SK-N-SH (cell line): Measurements from ENCODE around the genes LILRA4, KIR2DL3, NCR1, GP6, RDH13, PPP6R1 and TMEM150B.

GRCh38 chr19:54145233-54146465, 8.1 kb downstream of the CNOT3 start:
- RRBS: no CpG with 5 or more reads among the region's 36 CpGs
CAGE:
- cytosol, long polyA plus RNA: no peak
- long polyA plus RNA: no peak
- nucleus, long polyA plus RNA: no peak

GRCh38 chr19:54210747-54211223, 10.1 kb downstream of the RPS9 start:
- RRBS: no CpG with 5 or more reads among the region's 8 CpGs
CAGE:
- cytosol, long polyA plus RNA: no peak
- long polyA plus RNA: no peak
- nucleus, long polyA plus RNA: no peak

DNA sequence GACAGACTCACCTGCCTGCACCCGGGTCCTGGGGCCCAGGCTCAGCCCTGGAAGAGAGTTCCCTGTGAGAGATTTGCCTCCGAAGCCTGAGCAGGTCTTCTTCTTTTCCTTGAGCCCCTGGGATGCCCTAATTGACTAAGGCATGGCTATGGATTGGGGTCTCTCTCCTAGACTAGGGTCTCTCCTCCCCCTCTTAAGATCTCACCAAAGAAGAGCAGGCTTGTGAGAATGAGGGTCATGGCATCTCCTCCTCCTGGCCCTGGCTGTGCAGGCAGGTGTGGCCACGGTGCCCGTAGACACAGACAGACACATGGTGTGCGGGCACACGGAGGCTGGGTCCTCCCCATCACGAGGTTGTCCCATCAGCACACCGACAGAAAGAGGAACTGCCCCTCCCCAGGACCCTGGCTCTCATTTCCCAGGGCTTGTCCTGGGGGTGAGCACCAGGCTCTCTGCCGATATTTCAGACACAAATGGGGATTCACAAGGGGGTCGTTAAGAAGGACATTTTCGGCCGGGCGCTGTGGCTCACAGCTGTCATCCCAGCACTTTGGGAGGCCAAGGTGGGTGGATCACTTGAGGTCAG, at the start of gene LILRA4:
Gene LILRA4 (minus strand): TSS at position 308 of the 586 bp plus-strand sequence.
- RRBS: no CpG with 5 or more reads among the region's 13 CpGs
CAGE:
- cytosol, long polyA plus RNA: no peak
- long polyA plus RNA: no peak
- nucleus, long polyA plus RNA: no peak

- RRBS: 6% methylated on average over 11 of the region's 40 CpGs
CAGE:
- cytosol, long polyA plus RNA: no peak
- long polyA plus RNA: no peak
- nucleus, long polyA plus RNA: no peak
Observed at GRCh38 chr19:54419684-54420804, 4.8 kb downstream of the TTYH1 start.

- RRBS: no CpG with 5 or more reads among the region's 19 CpGs
CAGE:
- cytosol, long polyA plus RNA: no peak
- long polyA plus RNA: no peak
- nucleus, long polyA plus RNA: no peak
Observed at GRCh38 chr19:54434022-54434754, 14.8 kb upstream of the LENG8 start.

- RRBS: no CpG with 5 or more reads among the region's 16 CpGs
CAGE:
- cytosol, long polyA plus RNA: no peak
- long polyA plus RNA: no peak
- nucleus, long polyA plus RNA: no peak
Observed at GRCh38 chr19:54434755-54435322, 14.2 kb upstream of the LENG8 start.

GRCh38 chr19:54616025-54616562, 14.2 kb upstream of the LILRB1 start:
- RRBS: no CpG with 5 or more reads among the region's 3 CpGs
CAGE:
- cytosol, long polyA plus RNA: no peak
- long polyA plus RNA: no peak
- nucleus, long polyA plus RNA: no peak

- RRBS: no CpG with 5 or more reads among the region's 11 CpGs
CAGE:
- cytosol, long polyA plus RNA: no peak
- long polyA plus RNA: no peak
- nucleus, long polyA plus RNA: no peak
Observed at GRCh38 chr19:54660631-54661473, 1.9 kb upstream of the LILRB4 start.

DNA sequence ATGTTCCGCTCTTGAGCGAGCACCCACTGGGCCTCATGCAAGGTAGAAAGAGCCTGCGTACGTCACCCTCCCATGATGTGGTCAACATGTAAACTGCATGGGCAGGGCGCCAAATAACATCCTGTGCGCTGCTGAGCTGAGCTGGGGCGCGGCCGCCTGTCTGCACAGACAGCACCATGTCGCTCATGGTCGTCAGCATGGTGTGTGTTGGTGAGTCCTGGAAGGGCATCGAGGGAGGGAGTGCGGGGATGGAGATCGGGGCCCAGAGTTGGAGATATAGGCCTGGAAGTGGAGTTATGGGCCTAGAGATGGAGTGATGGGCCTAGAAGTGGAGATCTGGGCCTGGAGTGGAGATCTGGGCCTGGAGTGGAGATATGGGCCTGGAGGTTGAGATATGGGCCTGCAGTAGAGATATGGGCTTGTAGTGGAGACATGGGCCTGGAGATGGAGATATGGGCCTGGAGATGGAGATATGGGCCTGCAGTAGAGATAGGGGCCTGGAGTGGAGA, at the start of gene KIR2DL3:
Gene KIR2DL3 (plus strand): TSS at position 144 of the 509 bp plus-strand sequence.
- RRBS: no CpG with 5 or more reads among the region's 14 CpGs
CAGE:
- cytosol, long polyA plus RNA: no peak
- long polyA plus RNA: no peak
- nucleus, long polyA plus RNA: no peak

DNA sequence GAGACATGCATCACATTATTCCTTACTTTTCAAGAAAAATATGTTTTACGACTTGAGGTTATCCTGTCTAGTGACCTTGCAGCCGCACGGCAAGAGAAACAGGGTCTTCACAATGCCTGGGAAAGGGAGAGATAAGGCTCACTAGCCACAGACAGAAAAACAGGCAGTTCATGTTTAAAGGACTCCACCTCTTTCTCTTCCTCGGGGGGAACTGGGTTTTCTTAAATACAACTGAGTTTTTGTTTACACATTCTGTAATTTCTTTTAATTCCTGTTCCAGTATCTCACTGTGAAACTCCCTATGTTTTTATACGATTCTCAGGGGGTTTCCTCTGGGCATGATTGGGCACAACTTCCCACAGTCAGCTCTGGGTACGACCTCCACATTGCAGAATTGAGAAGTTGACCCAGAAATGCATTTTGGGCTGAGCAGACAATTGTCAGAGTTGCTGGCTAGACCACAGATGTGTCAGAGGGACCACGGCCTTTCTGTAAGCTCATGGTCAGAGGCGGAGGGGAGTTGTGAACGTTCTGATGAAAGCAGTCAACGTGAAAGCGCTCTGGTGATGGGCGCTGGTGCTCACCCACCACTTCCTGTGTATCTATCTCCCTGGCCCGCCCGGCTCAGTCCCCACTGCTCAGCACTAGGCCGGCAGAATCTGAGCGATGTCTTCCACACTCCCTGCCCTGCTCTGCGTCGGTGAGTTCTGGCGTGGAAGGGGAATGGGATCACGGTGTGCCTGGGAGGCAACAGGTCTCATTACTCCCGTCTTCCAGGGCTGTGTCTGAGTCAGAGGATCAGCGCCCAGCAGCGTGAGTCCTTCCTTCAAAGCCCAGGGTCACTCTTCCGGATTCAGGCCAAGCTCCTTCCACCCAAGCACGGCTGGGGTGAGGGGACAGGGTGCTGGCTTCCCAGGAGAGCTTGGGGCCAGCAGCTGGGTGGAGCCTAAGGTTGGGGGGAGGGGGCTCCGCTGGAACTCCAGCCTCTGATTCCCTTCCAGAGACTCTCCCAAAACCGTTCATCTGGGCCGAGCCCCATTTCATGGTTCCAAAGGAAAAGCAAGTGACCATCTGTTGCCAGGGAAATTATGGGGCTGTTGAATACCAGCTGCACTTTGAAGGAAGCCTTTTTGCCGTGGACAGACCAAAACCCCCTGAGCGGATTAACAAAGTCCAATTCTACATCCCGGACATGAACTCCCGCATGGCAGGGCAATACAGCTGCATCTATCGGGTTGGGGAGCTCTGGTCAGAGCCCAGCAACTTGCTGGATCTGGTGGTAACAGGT, at the start of gene NCR1:
Gene NCR1 (plus strand): TSS at position 627 of the 1,288 bp plus-strand sequence.
- RRBS: 2% methylated on average over 2 of the region's 33 CpGs
CAGE:
- cytosol, long polyA plus RNA: no peak
- long polyA plus RNA: no peak
- nucleus, long polyA plus RNA: no peak

GRCh38 chr19:54938927-54939312, 27.3 kb upstream of the NLRP2 start:
- RRBS: no CpG with 5 or more reads among the region's 11 CpGs
CAGE:
- cytosol, long polyA plus RNA: no peak
- long polyA plus RNA: no peak
- nucleus, long polyA plus RNA: no peak

GRCh38 chr19:55038028-55038621, at the start of gene GP6:
GP6 (minus strand) TSS chr19:55038264.
- RRBS: no CpG with 5 or more reads among the region's 16 CpGs
CAGE:
- cytosol, long polyA plus RNA: no peak
- long polyA plus RNA: no peak
- nucleus, long polyA plus RNA: no peak

- RRBS: 0% methylated on average over 8 of the region's 57 CpGs
CAGE:
- cytosol, long polyA plus RNA: no peak
- long polyA plus RNA: no peak
- nucleus, long polyA plus RNA: start-site peak on the minus strand at chr19:55063107-55063148, 209 and 174 reads in 2 replicates
Observed at GRCh38 chr19:55062900-55063488, at the start of gene RDH13. RDH13 (minus strand) TSS chr19:55063148.

DNA sequence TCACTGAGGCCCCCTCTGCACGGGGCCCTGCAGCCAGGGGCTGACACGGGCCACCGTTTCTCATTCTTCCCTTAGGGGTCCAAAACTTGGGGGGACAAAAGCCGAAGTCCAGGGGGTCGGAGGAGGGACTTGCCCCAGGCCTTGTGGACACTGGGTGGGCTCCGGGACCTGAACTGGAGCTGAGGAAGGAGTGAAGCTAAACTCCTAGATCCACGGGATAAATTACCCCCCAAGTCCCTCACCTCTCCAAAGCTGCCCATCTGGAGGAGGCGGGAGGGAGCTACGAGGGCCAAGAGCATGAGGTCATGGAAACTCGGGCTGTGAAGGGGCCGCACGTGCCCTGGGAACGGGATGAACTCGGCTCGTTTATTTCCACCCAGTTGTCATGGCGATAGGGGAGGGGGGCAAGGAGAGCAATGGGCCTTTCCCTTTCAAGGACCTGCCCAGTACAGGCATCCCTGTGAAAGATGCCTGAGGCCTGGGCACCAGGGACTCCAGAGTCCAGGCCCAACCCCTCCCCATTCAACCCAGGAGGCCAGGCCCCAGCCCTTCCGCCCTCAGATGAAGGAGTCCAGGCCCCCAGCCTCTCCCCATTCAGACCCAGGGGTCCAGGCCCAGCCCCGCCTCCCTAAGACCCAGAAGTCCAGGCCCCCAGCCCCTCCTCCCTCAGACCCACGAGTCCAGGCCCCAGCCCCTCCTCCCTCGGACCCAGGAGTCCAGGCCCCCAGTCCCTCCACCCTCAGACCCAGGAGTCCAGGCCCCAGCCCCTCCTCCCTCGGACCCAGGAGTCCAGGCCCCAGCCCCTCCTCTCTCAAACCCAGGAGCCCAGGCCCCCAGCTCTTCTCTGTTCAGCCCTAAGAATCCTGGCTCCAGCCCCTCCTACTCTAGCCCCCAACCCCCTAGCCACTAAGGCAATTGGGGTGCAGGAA, 3.7 kb downstream of the PPP1R12C start:
- RRBS: no CpG with 5 or more reads among the region's 21 CpGs
CAGE:
- cytosol, long polyA plus RNA: no peak
- long polyA plus RNA: no peak
- nucleus, long polyA plus RNA: no peak

DNA sequence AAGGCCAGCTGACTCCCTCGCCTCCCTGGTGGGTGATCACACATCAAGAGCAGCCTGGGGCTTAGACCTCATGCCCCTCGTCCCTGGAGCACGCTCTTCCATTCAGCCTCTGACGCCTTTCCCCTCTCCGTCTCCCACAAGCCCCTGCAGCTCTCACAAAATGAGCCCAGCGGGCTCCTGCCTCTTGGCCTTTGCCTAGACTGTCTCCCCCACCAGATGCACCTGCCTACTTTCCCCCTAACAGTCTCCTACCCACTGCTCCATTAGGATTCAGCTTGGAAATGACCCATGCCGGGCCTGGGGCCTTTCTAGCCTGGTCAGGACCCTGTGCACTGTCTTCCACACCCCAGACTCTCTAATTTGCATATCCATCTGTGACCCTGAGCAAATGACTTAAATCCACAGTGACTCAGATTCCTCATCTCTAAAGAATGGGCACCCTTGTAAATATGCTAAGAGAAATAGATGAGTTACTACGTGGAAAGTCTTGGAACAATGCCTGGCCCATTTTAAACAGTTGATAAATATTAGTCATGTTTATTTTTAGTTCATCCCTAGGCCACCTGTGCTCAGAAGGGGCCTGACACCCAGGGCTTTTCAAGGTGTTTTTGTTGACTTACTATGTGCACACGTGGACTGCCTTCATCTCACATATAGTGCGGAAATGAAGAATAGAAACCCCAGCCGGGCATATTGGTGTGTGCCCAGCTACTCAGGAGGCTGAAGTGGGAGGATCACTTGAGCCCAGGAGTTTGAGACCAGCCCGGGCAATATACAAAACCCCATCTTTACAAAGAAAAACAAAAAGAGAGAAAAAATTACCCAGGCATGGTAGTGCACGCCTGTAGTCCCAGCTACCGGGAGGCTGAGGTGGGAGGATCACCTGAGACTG, 739 bp upstream of the PTPRH start:
- RRBS: 88% methylated on average over 2 of the region's 14 CpGs
CAGE:
- cytosol, long polyA plus RNA: no peak
- long polyA plus RNA: no peak
- nucleus, long polyA plus RNA: no peak

GRCh38 chr19:55236631-55237182, 8.1 kb upstream of the TMEM86B start:
- RRBS: no CpG with 5 or more reads among the region's 12 CpGs
CAGE:
- cytosol, long polyA plus RNA: no peak
- long polyA plus RNA: no peak
- nucleus, long polyA plus RNA: no peak

DNA sequence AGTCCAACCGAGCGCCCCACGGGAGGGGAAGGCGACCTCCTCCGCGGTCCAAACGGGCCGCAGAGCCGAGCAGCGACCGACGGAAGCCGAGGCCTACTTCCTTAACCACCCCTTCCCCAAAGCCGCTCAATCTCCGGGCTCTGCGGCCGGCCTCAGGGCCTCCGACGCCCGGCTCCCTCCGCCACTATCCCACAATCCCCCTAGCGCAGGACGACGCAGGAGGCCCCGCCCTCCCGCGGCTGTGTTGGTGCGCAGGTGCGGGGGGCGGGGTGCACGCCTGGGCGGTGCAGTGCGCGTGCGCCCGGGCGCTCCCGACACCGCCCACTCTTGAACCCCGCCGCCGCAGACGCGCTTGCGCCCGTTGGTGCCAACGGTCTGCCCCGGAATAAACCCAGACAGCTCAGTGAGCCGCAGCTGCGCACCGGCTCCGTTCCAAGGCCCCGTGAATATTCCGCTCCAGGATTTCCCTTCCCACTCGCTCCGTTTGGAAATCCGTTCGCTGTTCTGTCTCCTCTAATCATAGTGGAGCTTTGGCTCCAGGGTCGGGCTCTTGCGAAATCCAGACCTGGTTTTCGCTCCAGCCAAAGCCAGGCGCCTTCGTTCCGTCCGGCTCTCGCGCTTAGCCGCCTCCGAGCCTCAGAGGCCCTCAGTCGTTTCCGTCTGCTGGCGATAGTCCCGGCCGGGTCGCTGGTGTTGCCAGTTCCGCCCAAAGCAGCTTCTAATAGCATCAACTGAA, at the start of gene PPP6R1:
Gene PPP6R1 (minus strand): TSS at position 197 of the 736 bp plus-strand sequence.
- RRBS: under 1% methylated on average over 20 of the region's 76 CpGs
CAGE:
- cytosol, long polyA plus RNA: no peak
- long polyA plus RNA: no peak
- nucleus, long polyA plus RNA: no peak

GRCh38 chr19:55321474-55322176, 3.5 kb downstream of the TMEM150B start:
- RRBS: no CpG with 5 or more reads among the region's 9 CpGs
CAGE:
- cytosol, long polyA plus RNA: no peak
- long polyA plus RNA: no peak
- nucleus, long polyA plus RNA: no peak

GRCh38 chr19:55325247-55325697, at the start of gene TMEM150B:
TMEM150B (minus strand) TSS chr19:55325341.
- RRBS: no CpG with 5 or more reads among the region's 15 CpGs
CAGE:
- cytosol, long polyA plus RNA: no peak
- long polyA plus RNA: no peak
- nucleus, long polyA plus RNA: no peak

GRCh38 chr19:55344587-55345151, 5.0 kb downstream of the KMT5C start:
- RRBS: 64% methylated on average over 3 of the region's 18 CpGs
CAGE:
- cytosol, long polyA plus RNA: no peak
- long polyA plus RNA: no peak
- nucleus, long polyA plus RNA: no peak